Glomerular endothelial cell (primary cell): ENCODE measurements around a stretch of chr6.

DNA sequence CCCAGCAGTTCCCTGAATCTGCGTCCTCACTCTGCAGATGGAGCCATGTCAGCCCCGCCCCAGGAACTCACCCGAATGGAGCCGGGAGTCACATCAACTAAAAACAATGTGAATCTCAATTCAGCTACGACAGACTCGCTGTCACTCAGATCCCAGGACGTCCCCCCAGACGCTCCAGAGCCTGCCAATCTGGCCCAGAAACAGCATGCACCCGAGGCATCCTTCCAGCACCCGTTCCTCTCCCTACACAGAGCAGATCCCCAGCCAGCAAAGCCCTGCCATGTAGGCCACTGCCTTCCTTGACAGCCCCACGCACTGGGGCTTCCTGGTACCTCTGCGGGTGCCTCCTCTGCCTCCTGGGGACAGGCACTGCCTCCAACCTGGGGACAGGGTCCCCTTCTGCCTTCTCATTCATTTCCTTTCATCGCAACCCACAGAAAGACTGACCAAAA, 248.0 kb downstream of the TTLL2 start:
- RAMPAGE, long total RNA = no peak

GRCh38 chr6:167667927-167669140, 158.4 kb upstream of the AFDN start:
- RAMPAGE, long total RNA = no peak

- RAMPAGE, long total RNA = no peak
Measured at GRCh38 chr6:167678316-167679428, 148.0 kb upstream of the AFDN start.

- RAMPAGE, long total RNA = no peak
Measured at GRCh38 chr6:167682579-167683592, 143.8 kb upstream of the AFDN start.

GRCh38 chr6:167698929-167700185, 127.4 kb upstream of the AFDN start:
- RAMPAGE, long total RNA = no peak

GRCh38 chr6:167711530-167712114, 115.1 kb upstream of the AFDN start:
- RAMPAGE, long total RNA = no peak

DNA sequence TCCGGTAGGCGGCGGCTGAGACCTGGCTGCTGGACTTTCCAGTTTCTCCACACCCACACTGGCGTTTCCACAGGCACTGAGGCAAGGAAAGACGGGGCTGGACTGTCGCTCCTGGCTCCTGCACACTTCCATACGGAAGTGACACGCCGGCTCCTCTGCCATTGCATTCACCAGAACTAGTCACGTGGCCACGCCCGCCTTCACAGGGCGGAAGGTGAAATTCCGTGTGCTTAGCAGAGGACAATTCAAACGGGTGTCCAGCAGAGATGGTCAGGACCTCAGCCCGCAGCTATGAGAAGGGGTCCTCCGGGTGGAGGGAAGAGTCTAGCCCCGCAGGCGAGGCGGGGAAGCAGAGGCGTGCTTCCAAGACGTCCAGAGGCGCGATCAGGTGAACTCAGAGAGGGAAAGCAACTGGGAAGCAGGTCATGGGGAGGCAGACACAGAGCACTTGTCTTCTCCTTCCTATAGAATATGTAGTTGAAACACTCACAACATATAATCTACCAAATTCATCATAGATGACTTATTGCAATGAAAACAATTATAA, 10.9 kb upstream of the AFDN start:
- RAMPAGE, long total RNA = no peak

DNA sequence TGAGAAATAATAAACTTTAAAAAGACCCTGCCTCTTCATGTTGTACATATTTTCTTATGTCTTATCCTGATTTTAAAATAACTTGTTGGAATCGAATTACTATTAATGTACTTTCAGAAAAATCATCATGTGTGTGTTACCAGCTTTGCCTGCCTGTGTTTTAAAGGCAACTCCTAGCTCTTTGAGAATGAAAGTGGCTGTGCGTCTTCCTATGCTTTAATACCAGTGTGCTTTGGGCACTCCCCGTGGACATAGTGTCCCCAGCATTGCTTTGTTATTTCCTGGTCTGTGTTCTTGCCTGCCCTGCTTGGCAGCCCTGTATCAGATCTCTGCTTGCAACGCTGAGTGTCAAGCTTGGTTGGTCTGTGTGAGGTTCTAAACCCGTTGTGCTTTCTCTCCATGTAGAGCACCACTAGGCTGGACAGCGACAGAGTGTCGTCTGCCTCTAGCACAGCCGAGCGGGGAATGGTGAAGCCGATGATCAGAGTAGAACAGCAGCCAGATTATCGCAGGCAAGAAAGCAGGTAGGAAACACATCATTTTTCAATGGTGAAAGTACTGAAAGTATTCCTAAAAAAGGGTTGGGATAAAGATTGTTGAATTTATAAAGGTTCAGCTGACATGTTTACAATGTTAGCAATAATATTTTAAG, 80.2 kb downstream of the AFDN start:
- RAMPAGE, long total RNA = no peak

- RAMPAGE, long total RNA = no peak
Measured at GRCh38 chr6:167936905-167937415, 60.5 kb upstream of the KIF25 start.

- RAMPAGE, long total RNA = no peak
Measured at GRCh38 chr6:168221927-168222237, 97.7 kb downstream of the DACT2 start.

DNA sequence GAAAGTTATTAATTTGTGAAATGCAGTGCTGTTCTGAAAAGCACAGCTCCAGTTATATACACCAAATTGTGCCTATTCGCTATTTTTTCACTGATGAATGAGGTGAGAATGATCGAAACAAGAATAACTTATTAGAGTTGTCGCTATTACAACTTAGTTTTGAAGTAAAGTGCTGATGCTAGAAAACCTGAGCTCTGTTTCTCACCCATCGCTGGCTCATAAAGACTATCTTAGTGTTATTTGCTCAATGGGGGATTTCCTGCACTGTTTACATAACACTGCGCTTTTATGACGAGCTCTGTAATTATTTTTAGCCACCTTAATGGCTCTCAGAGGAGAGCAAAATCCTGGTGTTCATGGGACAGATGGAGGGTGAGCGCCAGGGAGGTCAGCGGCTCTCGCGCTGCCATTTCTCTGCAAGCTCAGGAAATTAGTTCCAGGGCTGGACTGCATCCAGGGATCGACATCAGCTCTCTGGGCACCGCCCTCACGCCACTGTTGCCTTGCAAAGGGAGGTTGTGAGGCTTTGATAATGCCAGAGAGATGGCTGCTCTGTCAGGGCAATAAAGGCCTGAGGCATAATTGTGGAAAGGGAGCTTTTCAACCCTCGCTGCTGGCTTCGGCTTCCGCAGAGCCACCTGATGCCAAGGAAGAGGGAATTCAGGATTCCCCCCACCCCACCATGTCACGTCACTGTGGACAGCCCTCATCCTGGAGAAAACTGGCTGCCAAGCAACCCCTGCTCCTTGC, 72.0 kb downstream of the DACT2 start:
- RAMPAGE, long total RNA = no peak

GRCh38 chr6:168313346-168314025, 6.1 kb downstream of the DACT2 start:
- RAMPAGE, long total RNA = no peak

DNA sequence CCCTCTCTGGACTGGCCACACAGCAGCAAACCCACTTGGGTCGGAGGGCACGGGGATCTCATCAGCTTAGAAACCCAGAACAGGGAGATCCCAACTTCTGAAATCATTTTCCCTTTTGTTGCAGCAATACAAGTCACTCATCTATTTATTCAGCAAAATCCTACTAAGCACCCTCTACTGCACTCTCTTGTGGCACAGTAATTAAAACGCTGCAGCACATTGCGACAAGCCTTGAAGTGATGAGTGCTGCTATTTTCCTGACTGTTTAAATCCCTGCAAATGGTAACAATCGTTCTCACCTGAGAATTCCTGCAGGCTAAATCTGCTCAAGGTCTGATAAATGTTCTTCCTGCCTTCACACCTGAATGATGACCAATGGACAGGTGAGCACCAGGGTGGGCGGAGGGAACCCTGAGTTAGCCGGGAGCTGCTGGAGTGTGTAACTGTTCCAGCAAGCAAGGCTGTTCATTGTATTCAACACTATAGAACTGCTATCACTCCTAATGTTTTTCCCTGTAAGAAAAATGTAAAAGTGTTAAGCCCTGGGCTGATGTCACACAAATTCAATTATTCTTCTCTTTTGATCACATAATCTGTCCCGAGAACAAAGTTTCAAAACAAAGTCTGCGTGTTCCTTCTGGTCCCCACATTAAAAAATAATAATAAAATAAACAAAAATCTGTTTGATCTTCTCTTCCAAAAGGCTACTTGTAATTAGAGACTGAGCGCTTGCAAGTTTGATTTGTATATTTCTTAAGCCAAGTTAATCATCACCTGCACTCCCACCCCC, 4.0 kb downstream of the DACT2 start:
- RAMPAGE, long total RNA = no peak

GRCh38 chr6:168318946-168319602, 503 bp downstream of the DACT2 start:
- RAMPAGE, long total RNA = no peak

- RAMPAGE, long total RNA = no peak
Measured at GRCh38 chr6:168326946-168327296, 7.3 kb upstream of the DACT2 start.

DNA sequence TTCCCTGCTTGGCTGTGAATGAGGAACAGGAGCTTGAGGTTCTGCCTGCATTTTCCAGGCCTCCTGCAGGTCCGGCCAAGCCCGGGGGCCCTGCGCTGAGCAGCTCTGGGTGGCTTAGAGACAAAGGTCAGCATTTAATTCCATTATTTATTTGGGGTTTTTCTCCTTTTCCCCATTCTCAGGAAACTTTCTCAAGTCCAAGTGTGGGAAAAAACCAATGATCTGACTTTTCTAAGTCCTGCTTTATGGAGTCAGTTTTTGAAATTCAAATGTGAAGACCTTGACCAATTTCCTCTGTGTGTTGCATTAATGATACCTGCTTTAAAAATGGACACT, 343.7 kb downstream of the SMOC2 start:
- RAMPAGE, long total RNA = no peak

DNA sequence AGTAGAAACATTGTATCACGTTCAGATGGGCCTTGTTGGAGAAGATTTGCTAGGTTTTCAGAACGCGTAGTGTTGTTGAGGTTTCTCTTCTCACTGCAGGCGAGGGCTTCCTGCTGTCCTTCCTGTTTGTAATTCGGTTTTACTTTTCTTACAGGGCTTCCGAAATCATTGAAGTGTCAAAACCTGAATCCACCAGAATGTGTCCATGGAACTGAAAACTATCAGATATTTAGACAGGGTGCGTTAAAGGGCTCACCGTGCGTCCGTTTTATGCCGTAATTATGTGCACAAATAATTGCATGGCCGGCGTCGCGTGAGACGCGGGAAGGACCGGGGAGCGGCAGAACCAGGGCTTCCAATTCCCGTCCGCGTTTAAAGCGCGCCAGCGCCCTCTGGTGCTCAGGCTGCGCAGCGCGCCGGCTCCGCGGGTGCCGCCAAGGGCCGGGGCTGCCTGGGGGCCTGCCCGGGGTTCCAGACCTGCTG, 369.2 kb downstream of the THBS2 start:
- RAMPAGE, long total RNA = no peak

DNA sequence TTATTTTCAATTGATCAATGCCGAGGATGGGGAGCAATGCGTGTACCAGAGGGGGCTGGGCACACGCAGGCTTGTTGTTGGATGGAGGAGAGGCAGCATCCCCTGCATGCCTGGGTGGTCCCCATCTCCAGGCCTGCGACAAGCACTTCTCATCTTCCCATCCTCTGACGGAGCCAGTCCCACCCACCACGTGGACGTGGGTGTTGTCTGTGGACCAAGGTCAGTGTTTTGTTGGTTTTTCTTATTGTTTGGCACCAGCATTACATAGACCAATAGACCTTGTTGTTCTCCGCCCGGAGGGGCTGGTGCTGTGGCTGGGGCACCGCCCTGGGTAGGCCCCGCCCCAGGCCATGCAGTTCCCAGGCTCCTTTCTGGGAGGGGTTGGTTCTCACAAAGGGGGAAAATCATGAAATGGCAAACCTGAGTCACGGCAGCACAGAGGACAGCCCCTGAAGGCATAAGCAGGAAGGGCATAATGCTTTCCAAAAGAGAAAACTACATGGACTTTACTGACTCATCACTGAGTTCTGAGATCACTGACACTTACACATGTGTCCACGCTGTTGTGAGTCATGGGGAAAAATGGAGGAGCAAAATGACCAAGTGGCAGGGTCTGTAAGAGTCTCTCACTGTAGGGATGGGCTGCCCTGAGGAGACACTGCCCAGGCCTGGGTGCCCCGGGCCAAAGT, 90.8 kb downstream of the THBS2 start:
- RAMPAGE, long total RNA = no peak

GRCh38 chr6:169229449-169230069, 24.1 kb downstream of the THBS2 start:
- RAMPAGE, long total RNA = no peak

- RAMPAGE, long total RNA = no peak
Measured at GRCh38 chr6:169252752-169253637, 651 bp downstream of the THBS2 start.